Retinal pigment epithelial cell (primary cell): ENCODE measurements around a stretch of chr18.

- RRBS: 2% methylated on average over 6 of the region's 51 CpGs
These were observed 643 bp upstream of the SS18 start for GRCh38 chr18:26090789-26091723.

DNA sequence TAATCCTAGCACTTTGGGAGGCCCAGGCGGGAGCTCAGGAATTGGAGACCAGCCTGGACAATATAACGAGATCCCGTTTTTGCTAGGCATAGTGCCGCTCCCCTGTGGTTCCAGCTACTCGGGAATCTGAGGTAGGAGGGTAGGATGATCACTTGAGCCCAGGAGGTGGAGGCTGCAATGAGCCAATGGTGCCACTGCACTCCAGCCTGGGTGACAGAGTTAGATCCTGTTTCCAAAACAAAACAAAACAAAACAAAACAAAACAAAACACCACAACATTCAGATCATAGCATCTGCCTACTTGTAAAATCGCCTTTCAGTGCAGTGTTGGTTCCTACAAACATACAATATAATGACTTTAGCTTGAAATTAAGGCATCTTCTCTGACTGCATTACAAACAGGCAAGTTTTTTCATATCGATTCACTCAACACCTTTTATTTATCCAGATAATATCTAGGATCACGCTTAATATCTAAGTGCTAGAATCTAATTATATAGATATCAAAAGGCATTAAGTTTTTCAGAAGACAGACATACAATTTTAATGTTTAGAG is 836 bp upstream of the TAF4B start:
- RRBS: no CpG with 5 or more reads among the region's 8 CpGs

DNA sequence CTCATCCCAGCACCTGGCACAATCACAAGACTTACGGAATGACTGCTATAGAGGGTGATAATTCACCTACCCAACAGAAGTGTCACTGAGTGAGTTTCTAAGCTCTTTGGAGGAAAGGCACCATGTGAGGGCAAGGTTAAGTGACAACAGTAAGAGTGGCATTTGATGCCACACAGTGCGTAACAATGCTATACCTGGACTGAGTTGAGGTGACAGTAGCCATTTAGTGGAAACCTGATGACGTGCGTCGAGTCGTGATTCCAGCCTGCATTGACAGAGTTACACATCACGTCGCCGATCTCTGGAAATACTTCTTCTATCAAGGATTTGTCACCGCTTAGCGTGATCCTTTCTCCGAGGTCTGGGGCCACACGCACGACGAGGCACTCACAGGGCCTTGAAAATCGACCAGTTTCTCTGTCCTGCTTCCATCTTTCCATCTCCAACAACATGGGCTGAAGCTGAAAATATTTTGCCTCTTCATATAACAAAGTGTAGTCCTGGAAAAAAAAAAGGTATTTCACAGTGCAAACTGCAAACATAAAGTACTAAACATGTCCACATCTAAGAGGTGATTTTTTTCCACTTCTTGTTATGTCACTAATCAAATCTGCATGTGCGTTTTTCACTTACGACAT is 88.8 kb downstream of the KCTD1 start:
- RRBS: no CpG with 5 or more reads among the region's 18 CpGs

- RRBS: 2% methylated on average over 22 of the region's 63 CpGs
These were observed 411 bp upstream of the KCTD1 start for GRCh38 chr18:26548644-26549284.

GRCh38 chr18:26649237-26649510 is 100.8 kb upstream of the KCTD1 start:
- RRBS: no CpG with 5 or more reads among the region's 6 CpGs

GRCh38 chr18:26655262-26655644 is 106.9 kb upstream of the KCTD1 start:
- RRBS: no CpG with 5 or more reads among the region's 7 CpGs

- RRBS: 1% methylated on average over 23 of the region's 70 CpGs
These were observed 107.7 kb upstream of the KCTD1 start for GRCh38 chr18:26655832-26656726.

GRCh38 chr18:26697816-26698210 is 149.5 kb upstream of the KCTD1 start:
- RRBS: no CpG with 5 or more reads among the region's 4 CpGs

GRCh38 chr18:26745136-26745641 is 120.3 kb downstream of the AQP4 start:
- RRBS: no CpG with 5 or more reads among the region's 5 CpGs

DNA sequence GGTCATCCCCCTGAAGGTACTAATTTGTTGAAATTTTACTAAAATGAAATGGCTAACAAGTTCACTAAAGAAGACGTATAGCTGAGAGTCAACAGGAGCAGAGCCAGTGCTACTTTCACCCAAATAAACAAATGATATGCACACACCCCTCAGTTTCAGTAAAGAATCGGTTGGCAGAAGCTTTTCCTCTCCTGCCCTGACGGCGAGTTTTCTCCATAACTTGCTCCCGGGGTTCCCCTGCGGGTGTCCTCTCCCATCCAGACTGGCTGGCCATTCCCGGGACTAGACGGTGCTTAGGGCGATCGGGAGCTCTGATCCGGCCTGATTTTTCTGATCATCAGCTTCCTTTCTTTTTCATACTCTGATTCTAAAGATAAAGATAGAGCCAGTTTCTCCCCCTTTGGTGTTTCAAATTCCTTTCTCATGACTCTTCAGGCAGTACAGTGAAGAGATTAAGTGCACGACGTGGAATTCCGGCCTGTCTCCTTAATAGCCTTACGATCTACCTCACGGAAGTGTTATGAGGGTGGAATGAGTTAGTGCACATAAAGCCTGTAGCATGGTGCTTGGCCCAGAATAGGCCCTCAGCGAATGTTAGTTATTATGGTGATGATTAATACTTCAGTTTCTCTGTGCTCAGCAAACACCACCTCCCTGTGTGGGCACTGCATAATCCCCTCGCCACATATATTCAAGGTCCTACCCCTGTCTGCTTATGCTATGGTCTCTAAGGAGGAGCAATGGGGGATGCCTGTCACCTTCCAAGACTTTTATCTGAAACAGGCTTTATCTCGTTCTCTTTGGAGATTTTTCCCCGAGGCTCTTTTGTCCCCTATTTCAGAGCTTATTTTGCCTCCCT is 255.0 kb downstream of the CDH2 start:
- RRBS: 2% methylated on average over 6 of the region's 20 CpGs

DNA sequence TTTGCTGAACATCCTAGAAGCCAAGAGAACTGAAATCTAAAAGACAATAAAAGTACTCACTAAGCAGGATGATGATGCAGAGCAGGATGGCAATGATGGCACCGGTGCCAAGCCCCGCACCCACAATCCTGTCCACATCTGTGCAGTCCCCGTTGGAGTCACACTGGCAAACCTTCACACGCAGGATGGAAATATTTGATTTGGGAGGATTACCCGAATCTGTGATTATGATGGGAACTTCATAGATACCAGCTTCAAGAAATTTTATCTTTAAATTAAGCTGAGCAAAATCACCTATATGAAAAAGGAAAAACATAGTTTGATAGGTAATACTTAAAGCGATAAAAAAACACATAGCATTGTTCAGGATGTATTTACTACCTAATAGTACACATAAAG is 192.0 kb downstream of the CDH2 start:
- RRBS: no CpG with 5 or more reads among the region's 6 CpGs

GRCh38 chr18:28039043-28039504 is 137.9 kb downstream of the CDH2 start:
- RRBS: no CpG with 5 or more reads among the region's 5 CpGs

- RRBS: no CpG with 5 or more reads among the region's 2 CpGs
These were observed 591.0 kb upstream of the CDH2 start for GRCh38 chr18:28767941-28768230.

GRCh38 chr18:31099442-31099831 is 2.8 kb downstream of the DSC2 start:
- RRBS: no CpG with 5 or more reads among the region's 3 CpGs

GRCh38 chr18:31232940-31233647 is 70.4 kb upstream of the DSC1 start:
- RRBS: no CpG with 5 or more reads among the region's 6 CpGs

DNA sequence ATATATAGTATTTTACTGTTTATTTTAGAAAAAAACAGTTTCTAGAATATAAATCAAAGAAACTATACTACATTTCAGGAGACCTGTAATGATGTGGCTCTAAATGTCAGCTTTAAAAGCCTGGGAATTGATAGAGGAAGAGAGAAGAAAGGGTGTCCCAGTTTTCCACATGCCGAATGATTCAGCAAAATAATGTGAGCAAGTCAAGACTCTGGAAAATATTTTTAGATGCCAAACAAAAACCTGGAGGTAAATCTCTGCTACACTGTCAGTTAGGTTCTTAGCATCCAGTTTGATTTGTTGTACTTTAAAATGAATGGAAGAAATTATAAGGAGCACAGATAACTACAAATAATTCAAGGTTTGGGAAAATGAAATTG is 67.0 kb upstream of the DSG1 start:
- RRBS: no CpG with 5 or more reads among the region's 1 CpG

DNA sequence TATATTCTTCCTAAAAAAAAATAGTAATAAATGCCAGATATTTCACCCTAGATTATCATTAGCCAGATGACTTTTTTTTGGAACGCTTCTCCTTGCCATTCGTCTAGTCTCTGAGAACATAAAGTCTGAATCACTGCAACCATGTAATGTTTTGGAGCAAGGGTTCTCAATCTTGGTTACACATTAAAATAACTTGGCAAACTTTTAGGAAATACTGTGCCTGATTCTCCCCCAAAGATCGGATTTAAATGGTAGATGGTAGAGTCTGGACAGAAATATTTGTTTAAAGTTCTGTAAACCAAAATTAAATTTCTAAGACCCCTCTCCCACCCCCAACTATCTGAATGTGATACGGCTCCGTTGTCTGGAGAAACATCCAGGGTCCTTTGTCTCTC is 21.0 kb downstream of the SLC25A52 start:
- RRBS: no CpG with 5 or more reads among the region's 5 CpGs

GRCh38 chr18:31825468-31826776 is 65.2 kb upstream of the SLC25A52 start:
- RRBS: no CpG with 5 or more reads among the region's 18 CpGs

DNA sequence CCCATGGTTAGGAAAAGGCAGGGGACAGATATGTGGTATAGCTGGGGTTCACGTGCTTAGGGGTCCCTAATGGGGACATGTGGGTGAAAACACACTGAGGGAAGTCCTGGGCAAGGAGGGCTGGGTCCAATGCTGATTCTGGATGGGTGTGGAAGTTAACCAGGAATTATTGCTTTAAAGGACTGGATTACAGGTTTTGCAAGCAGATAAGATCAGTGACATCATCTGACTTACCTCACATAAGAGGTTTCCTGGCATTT is 31.2 kb downstream of the RNF125 start:
- RRBS: no CpG with 5 or more reads among the region's 1 CpG

- RRBS: no CpG with 5 or more reads among the region's 4 CpGs
These were observed 5.0 kb upstream of the RNF138 start for GRCh38 chr18:32086675-32087067.